AG04449 (cell line): Measurements from ENCODE around the gene MED28.

GRCh38 chr4:13654517-13654839 lies 27.0 kb upstream of the BOD1L1 start:
- RRBS: 4% methylated on average over 3 of the region's 14 CpGs

GRCh38 chr4:13656522-13657025 lies 29.0 kb upstream of the BOD1L1 start:
- RRBS: no CpG with 5 or more reads among the region's 9 CpGs

- RRBS: no CpG with 5 or more reads among the region's 3 CpGs
Observed at GRCh38 chr4:14958250-14958700, 44.0 kb upstream of the CPEB2 start.

- RRBS: no CpG with 5 or more reads among the region's 6 CpGs
Observed at GRCh38 chr4:15234037-15234469, 193.8 kb upstream of the C1QTNF7 start.

DNA sequence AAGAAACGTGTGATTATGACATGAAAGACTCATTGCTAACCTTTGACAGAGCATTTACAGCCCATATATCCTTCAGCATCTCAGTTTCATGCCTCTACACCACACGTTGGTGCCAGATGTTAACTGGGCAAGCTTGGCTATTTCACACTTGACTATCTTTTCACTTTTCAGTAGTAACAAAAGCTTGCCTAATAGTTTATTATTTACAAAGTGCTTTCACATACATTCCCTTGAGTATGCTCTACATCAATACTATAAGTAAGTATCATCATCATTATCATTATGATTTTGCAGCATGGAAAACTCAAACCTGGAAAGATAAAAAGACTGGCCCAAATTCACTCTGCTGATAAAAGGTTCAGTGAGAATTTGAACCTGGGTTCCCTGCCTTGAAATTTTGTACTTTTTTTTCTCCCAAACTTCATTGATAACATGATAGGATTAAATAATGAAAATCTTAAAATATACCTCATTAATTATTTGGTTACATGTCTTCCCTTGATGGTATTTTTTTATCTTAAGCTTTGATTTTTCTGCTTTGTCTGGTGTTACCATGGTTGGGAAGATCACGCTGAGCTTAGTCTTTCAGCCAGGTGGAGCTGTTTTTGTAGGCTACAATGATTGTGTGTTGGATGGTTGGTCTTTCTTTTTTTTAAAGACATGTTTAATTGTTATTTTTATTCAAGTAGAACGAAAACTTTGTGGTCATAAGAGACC lies 65.0 kb upstream of the C1QTNF7 start:
- RRBS: no CpG with 5 or more reads among the region's 4 CpGs

GRCh38 chr4:15435573-15436140 lies 7.8 kb downstream of the C1QTNF7 start:
- RRBS: no CpG with 5 or more reads among the region's 7 CpGs

DNA sequence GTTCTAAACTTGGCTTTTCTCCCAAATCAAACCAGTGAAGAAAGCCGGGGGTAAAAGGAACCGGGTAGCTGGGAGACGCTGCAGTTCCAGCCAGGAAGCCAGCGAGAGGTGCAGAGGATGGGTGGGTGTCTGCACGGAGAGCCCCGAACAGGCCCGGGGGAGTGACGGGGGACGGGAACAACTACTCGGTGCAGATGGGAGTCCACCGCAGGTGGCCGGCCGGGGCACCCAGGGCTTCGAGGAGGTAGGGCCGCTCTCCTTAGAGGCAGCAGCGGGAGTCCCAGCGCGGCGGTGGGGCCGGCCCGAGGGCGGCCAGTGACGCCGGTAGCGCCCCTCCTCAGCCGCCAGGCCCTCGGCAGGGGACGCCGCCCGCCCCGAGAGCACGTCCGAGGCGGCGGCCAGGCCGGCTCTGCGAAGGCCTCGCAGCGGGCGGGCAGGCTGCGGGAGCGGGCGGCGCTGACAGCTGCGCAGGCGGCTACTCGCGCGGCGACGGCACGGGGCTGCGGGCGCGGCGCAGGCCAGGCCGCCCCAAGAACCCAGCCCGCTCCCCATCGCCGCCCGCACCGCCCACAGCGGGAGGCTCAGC lies 456 bp downstream of the FBXL5 start:
- RRBS: under 1% methylated on average over 27 of the region's 63 CpGs

DNA sequence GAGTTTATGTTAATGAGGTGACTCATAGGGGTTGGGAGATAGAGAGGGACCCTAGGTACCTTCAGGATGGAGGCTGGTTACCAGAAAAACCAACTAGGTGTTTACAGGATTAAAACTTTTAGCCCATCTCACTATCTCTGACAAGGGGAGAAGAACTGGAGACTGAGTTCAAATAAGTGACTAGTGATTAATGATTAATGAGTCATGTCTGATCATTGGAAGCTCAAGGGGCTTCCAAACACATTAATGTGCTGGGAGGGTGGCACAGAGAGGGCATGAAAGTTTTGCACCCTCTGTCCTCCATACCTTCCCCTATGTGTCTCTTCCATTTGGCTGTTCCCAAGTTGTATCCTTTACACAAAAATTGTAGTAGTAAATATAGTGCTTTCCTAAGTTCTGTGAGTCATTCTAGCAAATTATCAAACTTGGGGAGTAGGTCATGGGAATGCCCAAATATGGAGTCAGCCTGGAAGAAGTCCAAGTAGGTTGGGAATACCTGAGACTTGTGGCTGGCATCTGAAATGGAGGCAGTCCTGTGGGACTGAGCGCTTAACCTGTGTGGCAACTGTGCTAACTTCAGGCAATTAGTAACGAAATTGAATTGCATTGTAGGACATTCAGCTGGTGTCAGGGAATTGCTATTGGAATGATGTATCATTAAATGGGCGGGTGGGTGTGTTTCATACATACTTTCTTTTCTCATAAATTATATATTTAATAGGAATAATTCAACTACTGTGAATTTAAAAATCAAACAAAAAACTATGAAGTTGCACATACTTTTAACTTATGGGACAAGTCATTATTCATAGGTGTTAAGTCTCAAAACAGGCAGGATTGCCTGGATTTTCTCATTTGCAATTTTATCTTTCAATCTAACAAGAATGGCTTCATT lies 4.0 kb upstream of the FAM200B start:
- RRBS: no CpG with 5 or more reads among the region's 3 CpGs

DNA sequence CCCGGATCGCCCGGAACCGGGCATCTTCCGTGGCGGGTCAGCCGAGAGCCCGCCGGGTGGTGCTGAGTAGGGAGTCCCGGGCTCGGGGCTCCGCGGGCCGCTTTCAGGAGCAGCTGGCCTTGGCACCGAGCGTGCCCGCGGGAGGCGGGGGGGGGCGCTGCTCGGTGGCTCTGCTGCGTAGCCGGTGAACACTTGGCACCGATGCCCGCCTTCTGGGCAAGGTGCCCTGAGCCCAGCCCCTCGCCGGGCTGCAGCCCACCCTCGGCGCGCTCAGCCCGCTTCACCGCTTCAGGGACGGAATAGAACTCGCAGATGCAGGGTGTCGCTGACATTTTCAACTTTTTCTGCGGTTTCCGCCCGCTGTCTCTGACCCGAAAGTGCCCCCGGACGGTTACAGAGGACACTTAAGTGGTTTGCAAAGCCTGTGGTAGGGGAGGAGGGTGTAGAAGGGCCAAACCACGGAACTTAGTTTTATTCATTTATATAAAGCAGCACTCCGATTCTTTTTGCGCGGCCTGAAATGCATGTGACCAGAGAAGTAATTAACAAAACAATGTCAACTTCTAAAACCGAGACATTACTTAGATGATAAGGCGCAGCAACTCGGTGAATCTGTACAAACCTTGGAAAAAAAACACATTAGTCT lies 712 bp downstream of the CD38 start:
- RRBS: 5% methylated on average over 19 of the region's 48 CpGs

DNA sequence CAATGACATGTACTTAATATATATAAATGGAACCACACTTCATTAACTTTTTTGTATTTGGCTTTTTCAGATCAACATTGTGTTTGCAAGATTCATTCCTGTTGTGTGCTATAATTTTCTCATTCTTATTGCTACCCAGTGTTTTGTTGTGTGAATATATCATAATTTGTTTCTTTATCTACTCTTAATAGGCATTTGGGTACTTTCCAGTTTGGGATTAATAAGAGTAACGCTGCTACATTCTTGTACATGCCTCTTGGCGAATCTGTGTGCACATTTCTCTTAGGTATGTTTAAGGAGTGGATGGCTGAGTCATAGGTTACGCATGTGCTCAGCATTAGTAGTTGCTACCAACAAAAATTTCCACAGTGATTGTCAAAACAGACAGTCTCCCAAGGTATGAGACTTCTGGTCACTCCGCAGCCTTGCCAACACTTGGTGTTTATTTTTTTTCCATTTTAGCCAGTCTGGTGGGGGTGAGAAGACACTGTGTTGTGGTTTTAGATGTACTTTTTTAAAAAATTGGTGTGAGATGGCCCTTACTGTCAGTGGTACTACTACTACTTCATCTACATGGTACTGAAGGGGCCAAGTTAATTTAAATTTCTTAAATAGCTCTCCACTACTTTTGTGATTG lies 44.6 kb downstream of the FGFBP1 start:
- RRBS: no CpG with 5 or more reads among the region's 4 CpGs

DNA sequence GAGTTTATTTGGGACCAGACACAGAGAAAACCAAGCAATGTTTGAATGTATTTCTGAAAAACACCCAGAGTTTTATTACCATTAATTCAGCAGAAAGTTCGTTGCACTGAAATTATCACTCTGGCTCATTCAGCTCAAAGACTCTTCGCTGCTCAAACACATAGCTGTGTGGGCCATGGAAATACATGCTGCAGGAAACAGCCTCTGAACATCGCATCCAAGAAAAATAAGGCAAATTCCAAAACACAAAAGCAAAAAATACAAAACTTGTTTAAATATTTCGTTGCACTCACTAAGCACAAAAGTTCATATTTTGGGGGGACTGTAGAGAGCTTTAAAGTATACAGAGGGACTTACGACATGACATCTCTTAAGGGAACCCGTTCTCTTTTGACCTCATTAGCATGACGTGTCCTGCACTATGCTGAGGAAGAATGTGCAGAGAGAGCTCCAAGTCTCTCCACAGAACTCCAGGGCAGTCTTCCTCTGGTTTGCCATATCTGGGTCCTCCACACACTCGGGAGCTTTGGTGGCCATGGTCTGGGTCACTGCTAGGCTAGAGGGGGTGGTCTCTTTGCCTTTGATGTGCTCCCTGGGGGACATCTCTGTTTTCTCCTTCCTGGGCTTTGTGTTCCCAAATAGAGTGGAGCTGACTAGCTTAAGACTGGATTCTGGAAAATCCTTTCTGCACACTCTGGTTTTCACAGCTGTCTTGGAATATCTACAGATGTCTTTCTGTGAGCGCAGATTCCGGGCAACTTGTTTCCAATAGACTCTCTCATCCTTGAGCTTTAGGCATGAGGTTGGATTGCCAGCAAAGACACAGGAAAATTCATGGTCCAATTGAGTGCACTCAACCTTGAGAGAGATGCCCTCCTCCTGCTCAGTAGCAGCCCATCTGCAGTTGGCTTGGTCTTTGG lies 2.8 kb downstream of the FGFBP1 start:
- RRBS: no CpG with 5 or more reads among the region's 10 CpGs

- RRBS: no CpG with 5 or more reads among the region's 6 CpGs
Observed at GRCh38 chr4:16116409-16117256, 32.8 kb upstream of the PROM1 start.

DNA sequence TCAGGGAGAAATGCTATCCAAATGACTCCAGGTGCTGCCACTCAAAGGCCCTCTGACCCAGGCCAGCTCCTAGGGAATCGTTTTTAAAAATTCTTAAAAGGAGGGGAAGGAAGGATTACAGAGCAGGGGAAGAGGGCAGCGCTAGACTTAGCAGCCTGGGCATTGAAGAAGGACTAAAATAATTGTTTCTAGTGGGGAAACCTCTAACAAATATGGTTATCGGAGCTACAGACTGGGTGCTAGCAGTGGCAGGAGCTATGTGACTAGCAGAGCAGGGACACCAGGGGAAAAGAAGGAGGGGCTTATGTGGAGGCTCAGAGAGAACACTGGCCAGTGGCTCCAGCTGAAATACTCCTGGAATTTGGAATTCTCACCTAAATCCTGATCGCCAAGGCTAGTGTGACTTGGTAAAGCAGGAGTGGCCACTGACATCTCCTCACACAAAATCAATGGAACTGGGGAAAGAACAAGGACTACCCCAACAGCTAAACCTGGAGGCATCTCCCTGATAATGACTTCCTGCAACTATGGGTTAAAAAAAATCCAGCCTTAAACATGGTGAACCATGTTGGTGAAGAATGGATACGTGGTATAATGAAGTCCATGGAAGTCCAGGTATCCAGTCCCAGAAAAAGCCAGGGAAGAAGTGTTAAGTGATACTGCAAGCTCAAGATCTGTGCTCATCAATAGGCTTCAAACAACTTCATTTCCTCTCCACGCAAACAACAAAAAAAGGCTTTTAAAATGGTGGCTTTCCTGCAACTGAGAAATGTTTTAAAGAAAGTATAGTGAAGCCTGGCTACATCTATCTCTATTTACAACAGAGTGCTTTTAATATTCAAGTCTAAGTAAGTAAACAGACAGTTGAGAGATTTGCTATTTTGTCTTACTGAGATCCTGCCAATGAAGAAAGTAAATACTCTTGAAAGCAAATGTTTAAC lies 1.9 kb downstream of the TAPT1 start:
- RRBS: no CpG with 5 or more reads among the region's 6 CpGs

- RRBS: no CpG with 5 or more reads among the region's 3 CpGs
Observed at GRCh38 chr4:16817935-16818513, 80.4 kb downstream of the LDB2 start.

GRCh38 chr4:16820144-16820847 lies 78.1 kb downstream of the LDB2 start:
- RRBS: no CpG with 5 or more reads among the region's 8 CpGs

GRCh38 chr4:16900618-16900846 lies 2.1 kb upstream of the LDB2 start:
- RRBS: no CpG with 5 or more reads among the region's 2 CpGs

- RRBS: no CpG with 5 or more reads among the region's 11 CpGs
Observed at GRCh38 chr4:17336280-17336949, 175.5 kb downstream of the QDPR start.

GRCh38 chr4:17489356-17489940 lies 22.4 kb downstream of the QDPR start:
- RRBS: no CpG with 5 or more reads among the region's 7 CpGs

GRCh38 chr4:17614479-17615541 lies at the start of gene MED28:
TSS of gene MED28 (plus strand) at chr4:17614641.
- RRBS: 2% methylated on average over 11 of the region's 49 CpGs

DNA sequence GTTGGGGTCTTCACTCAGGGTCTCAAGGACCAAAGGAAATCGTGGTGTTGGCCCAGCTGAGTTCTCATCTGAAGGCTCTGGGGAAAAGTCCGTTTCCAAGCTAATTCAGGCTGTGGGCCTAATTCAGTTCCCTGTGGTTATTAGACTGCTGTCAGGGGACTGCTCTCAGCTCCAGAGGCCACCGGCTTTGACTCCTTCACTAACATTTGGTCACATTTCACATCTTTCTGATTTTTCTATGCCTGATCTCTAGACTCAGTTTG lies 37.6 kb downstream of the FAM184B start:
- RRBS: no CpG with 5 or more reads among the region's 3 CpGs